ENCODE measurements around a stretch of chr1.

DNA sequence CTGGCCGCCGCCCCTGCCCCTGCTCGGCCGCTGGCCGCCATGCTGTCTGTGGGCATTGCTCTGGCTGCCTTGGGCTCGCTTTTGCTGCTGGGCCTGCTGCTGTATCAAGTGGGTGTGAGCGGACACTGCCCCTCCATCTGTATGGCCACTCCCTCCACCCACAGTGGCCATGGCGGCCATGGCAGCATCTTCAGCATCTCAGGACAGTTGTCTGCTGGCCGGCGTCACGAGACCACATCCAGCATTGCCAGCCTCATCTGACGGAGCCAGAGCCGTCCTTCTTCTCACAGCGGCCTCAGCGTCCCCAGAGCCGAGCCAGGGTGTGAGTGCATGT, 3.3 kb downstream of the TMEM125 start:
- PRO-cap = no peak

DNA sequence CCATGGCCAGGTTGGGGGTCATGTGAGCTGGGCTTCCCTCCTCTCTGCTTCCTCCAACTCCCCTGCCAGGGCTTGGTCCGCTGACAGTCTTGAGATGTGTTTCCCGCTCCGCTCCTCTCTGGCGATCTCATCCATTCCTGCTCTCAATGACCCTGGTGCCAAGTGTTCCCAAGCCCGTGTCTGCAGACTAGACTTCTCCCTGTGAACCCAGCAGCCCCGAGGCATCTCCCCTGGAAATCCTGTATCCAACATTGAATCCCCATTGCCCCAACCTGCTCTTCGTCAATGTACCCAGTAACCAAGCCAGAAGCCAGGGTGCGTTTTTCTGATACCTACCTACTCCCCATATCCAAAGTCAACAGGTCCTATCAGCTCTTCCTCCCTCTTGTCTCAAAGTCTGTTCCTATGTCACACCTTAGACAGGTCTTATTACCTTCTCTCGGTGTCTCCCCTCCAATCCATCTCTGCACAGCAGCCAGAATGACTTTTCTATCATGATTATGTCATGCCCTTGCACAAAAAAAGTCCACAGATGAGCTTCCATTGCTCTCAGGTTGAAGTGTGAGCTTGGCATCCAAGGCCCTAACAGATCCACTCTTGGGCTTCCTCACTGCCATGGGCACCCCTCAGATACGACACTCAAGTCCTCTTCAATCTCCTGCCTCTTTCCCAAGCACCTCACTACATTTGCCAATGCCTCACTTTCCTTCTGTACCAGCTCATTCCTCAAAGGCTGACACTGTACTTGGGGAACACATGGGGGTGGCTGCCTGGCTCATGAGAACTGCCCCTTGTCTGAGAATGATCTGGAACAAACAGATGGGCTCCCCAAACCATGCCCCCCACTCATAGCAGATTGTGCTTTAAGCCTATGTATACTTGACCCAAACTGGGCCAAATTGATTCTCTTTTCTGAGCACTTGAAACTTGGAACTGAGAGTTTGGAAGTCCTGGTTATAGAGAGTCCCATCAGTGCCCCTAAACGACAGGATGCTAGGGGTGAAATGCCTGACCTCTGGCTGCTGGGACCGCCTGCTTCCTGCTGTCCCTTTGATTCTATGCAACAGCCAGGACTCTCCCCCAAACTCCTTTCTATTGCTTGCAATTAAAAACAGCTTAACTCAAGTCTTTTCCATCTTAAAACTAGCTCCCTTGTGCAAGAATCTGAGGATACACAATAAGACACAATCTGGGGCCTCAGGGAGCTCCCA, 5.1 kb downstream of the C1orf210 start:
- PRO-cap = no peak

DNA sequence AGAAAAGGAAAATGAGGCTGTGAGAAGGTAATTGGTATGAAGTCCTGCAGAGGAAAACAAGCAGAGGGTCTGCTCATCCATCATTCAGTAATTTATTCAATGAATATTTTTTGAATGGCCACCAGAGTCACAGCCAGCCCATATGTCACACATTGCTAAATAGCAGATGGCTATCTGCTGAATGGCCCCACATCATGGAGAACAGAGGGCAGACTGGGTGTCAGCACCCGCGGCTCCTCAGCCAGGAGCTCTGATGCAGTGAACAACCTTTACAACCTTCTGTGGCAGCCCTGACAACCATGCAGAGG, 2.6 kb upstream of the C1orf210 start:
- PRO-cap = no peak

DNA sequence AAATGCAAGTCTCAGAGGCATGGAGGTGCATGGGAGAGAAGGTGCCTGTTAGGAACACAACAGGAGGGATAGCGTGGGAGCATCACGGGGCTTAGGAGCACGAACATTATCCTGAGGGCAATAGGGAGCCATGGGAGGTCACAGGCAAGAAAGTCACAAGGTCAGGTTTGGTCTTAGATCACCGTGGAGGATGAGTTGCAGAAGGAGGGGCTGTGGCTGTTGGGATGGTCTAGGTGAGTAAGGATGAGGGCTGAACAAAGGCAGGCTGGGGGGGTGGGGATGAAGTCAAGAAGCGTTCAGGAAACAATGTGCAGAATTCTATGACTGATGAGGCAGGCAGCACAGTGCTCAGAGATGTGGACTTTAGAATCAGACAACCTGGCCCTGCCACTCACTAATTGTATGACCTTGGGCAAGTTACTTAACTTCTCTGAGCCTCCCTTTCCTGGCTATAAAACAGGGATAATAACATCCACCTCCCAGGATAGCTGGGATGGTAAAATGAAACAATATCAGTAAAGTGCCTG, 1.9 kb downstream of the TIE1 start:
- PRO-cap = no peak

GRCh38 chr1:43303116-43303783, 2.5 kb downstream of the TIE1 start:
- PRO-cap = no peak

DNA sequence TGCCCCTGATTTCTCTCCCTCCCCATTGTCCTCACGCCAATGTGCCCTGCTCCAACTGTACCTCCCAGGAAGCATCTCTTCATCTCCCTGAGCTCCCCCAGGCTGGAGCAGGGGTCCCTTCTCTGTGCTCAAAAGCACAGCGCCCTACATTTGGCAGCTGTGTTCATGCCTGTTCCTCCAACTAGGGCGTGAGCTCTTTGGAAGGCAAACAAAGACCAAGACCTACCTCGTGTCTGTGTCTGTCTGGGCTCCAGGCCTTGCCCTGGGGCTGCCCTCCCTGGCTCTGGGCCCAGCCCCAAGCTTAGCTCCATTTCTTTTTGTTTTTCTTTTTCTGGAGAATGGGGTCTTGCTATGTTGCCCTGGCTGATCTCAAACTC, 3.0 kb downstream of the TIE1 start:
- PRO-cap = no peak

- PRO-cap = no peak
Observed at GRCh38 chr1:43330082-43330566, 7.5 kb upstream of the MPL start.

GRCh38 chr1:43359413-43359693, 572 bp downstream of the CDC20 start:
- PRO-cap = no peak

GRCh38 chr1:43415655-43416637, 26.2 kb downstream of the SZT2 start:
- PRO-cap = no peak

DNA sequence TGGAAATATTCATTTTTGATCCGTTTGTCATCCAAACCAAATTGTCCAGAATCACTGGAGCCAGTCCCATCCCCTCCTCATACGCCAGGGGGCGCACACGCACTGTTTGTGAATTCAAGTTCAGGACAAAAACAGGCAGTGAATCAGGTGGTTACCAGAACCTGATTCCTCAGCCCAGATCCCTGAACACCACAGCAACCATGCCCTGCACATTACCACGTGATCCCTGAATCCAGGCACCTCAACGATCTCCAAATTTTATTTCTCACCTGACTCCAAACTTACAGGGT, 1.5 kb upstream of the PTPRF start:
- PRO-cap = no peak

- PRO-cap = no peak
Observed at GRCh38 chr1:43537312-43537982, 6.8 kb downstream of the PTPRF start.

GRCh38 chr1:43545607-43546796, 15.3 kb downstream of the PTPRF start:
- PRO-cap = no peak

DNA sequence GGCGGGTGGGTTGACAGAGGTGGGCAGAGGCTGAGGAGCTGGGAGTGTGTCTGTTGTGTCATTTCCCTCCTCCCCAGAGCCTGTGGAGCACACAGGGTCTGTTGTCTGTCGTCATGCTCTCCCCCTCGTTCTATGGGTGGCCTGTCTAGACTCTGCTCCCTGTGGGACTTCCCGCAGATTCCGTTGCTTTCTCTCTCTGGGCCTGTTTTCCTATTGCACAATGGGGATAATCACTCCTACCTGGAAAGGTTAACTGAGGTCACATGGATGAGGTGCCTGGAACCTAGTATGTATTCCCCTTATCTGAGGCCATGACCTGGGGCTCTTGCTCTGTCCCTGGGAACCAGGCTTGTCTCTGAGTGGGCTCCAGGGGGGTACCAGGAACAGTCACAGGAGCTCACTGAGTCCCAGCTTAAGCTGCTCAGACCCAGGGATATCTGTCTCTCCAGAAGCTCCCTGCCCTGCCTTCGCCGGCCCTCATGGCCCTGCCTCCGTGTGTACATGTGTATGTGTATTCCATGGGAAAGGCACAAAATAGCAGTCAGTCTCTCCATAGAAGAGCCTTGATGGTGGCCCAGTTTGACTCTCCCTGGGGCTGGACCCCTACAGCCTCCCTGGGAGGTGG, 17.8 kb downstream of the PTPRF start:
- PRO-cap = no peak

- PRO-cap = no peak
Observed at GRCh38 chr1:43594168-43595126, 55.5 kb upstream of the KDM4A start.

DNA sequence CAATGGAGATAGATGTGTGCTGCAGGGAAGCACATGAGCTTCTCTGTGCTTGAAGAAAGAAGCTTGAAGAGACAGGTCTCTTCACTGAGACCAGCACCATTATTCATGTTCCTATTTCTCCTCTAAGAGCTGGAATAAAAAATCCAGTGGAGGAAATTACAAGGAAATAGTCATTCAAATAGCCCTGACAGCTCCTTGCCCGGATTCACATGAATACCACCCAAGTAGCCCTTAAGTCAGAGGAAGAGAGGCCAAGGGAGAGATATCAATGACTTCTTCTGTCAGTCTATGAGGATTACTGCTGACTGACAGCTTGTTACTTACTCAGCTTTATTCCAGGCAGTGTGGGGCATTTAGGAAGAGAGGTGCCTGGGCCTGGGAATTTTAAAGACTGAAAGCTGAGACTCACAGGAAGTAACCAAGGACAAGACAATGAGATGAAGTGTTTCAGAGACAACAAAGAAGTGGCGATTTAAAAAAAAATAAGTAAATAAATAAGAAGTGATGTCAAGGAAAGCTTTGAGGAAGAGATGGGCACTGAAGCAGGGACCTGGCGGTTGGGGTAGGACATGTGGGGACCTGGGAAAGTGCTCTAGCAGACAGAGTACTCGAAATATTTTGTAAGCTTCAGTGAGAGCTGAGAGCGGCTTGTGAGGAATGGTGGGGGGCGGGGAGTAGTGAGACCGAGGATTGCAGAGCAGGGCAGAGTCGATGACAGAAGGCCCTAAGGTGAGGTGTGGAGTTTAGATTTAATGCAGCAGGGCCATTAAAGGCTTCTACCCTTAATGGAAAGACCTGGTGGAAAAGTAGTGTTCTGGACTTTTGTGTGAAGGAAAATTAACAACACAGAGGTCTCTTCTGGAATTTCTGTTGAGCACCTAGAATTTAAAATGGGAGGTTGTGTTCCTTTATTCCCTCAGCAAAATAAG, 58.9 kb downstream of the ST3GAL3 start:
- PRO-cap = no peak

DNA sequence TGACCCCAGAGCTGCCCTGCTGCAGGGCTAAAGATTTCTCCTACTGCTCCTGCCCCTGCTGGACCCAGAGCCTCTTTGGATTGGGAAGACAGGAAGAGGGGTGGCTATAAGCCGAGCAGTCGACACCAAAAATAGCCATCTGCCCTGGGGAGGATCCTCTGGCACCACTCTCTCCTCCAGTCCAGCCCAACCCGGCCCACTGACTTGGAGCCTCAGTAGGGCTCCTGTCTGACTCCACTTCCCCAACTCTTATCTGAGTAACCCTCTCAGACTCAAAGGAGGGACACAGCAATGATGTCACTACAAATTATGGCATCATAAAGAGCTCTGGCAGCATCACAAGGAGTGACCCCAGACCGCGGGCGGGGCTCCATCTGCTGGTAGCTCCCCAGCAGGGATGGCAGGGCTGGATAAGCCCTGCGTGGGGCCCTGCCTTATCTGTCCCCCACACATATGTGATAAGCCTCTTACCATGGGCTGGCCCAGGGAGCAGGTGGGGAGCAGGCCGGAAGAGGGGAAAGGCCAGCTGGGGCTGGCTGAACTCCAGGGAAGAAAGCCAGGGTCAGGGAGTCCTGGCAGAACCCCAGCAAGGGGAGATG, 4.5 kb upstream of the SLC6A9 start:
- PRO-cap = unidirectional peak, minus-strand start at position 77 of the sequence

GRCh38 chr1:44262408-44262992, 49.2 kb downstream of the DMAP1 start:
- PRO-cap = no peak

DNA sequence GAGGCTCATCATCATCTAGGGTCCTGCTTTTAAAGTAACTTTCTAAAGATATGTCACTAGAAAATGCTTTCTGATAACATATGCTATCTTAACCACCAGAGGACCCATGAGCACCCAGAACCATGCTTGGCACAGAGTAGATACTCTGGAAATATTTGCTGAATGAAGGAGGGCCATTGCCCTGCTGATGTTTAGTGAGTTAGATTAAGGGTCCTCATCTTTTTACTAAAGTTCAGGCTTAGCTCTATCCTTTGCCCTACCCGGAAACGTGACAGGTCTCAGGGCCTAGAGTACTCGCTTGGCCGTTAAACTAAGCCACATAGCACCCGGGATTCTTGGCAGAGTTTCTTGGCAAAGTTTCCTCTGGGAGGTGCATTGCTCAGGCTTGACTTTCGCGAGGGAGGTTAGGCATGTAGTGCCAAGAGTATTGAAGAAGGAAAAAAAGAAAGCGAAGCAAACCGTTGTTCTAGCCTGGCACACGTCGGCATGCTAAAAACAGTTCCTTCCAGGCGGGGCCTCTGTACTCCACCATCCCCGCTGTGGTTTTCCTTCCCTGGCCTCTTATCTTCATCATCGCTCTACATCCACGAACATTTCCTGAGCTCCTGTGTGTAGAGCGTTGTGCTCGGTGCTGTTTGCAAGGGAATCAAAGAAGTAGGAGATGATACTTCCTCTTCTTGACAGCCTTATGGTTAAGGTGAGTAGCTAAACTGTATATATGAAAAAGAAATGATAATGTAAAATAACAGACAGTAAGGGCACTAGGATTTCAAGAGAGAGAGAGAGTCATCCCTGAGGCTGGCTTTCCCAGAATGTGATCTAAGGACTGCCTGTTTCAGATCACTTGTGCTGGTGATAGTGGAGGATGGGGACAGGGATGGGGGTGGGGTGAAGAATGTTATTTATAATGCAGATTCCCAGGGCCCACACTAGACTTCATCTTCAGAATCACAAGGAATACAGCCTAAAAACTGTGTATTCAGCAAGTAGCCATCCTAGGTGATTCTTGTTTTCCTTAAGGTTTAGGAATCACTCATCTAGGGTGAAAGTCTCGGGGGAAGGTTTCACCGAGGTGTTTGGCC, 18.7 kb downstream of the RNF220 start:
- PRO-cap = no peak

GRCh38 chr1:44684461-44684953, 10.0 kb downstream of the ARMH1 start:
- PRO-cap = no peak

- PRO-cap = no peak
Observed at GRCh38 chr1:44791469-44791760, 3.4 kb upstream of the BEST4 start.

Data from pulmonary artery (tissue), 1 donor.